ENCODE data around the genes FBXO7 and SYN3.

- RRBS = 3% methylated on average over 29 of the region's 100 CpGs
These were observed at the start of gene FBXO7 for GRCh38 chr22:32474493-32475486. Gene FBXO7 (plus strand): TSS chr22:32474811.

- RRBS = no CpG with 5 or more reads among the region's 5 CpGs
These were observed 83.0 kb downstream of the FBXO7 start for GRCh38 chr22:32557477-32558100.

DNA sequence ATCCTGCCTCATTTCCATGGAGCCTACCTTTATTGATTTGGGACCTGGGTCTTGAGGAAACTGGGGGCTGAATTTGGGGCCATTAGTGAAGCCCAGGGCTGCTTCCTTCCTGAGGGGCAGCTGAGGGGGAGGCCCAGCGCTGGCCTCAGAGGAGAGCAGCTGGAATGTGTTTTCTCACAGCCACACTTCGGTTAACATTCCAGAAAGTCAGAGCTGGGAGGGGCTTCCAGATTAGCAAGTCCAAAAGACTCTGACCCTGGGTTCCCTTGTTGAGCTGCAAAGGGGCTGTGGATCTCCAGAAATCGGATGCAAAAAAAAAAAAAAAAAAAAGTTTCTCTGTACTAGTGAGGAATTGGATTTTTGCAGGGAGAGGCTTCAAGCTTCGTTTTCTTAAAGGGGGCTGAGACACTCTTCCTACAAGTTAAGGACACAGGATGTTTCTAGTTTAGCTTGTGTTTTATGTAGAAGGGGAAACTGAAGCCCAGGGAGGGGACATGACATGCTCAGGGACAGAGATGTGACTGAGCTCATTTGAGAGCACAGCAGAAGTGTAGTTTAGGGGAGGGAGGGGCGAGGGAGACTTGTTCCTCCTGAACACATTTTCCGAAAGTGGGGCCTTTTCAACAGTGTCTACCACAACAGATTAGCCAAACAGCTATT lies 147.9 kb downstream of the FBXO7 start:
- RRBS = no CpG with 5 or more reads among the region's 6 CpGs

- RRBS = no CpG with 5 or more reads among the region's 2 CpGs
These were observed 121.3 kb upstream of the TIMP3 start for GRCh38 chr22:32680113-32680636.

GRCh38 chr22:32796777-32797302 lies 4.7 kb upstream of the TIMP3 start:
- RRBS = no CpG with 5 or more reads among the region's 15 CpGs

- RRBS = no CpG with 5 or more reads among the region's 8 CpGs
These were observed 987 bp downstream of the TIMP3 start for GRCh38 chr22:32802509-32802875.

DNA sequence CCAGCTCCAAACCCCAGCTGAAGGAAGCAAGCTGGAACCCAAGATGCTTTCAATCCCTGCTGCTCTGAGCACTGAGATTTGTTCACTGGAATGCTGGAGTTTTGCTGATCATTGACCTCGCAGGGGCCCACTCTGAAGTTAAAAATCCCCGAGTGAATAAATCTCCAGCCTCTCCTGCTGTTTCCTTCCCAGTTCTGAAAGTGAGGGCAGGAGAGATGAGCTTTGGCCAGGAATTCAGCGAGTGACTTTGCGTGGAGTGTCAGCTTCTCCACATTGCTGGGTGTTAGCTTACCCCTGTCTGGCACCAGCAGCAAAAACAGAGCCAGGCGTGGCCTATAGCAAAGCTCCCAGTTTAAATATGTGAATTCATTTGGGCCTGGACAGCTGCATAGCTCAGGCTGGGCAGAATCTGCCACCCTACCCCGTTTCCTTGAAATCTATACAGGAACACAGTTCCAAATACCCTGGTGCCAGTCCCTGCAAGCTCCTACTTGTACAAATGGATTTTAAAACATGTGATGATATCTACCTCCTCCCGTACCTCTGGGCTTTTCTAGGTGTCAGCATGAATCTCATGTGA lies 25.5 kb downstream of the TIMP3 start:
- RRBS = no CpG with 5 or more reads among the region's 7 CpGs

DNA sequence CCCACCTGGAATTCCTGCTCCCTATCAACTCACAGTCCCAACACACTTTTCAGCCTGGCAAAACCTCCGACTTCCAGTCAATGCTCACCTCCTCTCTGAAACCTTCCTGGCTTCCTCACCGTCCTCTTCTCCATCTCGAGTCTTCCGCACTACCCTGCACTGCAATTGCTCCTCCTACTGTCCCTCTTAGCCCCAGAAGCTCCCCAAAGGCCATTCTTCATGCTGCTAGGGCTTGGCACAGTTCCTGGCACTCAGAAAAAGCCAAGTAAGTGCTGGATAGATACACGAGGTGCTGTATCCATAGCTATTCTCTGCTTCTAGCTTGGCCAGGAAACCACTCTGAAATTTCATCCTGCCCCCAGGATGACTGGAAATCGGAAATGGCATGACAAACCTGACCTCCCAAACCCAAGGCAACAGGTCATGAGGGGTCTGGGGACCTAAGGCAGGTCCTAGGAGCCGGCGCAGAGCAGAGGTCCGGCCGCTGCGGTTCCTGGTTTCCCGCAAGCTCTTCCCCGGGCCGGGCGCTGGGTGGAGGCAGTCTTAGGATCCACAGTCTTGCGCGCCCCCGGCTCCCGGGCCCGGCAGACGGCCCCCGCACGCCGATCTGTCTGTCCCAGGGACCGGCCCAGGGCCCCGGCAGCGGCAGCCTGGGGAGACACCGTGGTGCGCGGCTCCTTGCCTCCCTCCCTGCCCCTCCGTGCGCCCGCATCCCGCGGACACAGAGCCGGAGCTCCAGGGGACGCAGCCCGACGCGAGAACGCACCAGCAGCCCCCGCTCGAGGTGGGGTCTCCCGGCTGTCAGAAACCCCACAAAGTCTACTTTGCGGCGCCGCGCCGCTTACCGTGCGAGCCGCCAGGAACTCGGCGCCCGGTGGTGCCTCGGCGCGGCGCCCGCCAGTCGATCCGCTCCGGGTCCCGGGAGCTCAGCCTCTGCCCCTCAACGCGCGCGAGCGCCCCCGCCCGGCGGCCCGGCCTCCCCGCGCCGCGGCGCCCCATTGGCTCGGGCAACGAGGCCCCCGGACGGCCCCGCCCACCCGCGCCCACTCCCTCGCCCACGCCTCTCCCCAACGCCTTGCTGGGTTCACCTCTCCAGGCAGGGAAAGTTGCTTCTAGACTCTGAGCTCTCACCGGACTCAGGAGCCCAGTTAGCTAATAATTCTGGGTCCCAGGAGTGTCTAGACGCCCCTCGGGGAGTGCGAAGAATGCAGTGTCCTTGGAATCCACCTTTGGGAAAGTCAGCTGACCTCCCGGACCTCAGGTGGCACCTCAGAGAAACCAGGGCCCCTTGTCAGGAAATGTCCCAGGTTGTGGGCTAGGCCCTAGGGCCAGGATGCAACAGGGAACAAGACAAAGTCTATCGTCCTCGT lies at the start of gene SYN3:
SYN3 (minus strand) TSS at position 935 of the 1,370 bp plus-strand sequence.
- RRBS = 18% methylated on average over 67 of the region's 95 CpGs

- RRBS = 89% methylated on average over 5 of the region's 20 CpGs
These were observed 218.7 kb upstream of the SYN3 start for GRCh38 chr22:33276767-33277381.

DNA sequence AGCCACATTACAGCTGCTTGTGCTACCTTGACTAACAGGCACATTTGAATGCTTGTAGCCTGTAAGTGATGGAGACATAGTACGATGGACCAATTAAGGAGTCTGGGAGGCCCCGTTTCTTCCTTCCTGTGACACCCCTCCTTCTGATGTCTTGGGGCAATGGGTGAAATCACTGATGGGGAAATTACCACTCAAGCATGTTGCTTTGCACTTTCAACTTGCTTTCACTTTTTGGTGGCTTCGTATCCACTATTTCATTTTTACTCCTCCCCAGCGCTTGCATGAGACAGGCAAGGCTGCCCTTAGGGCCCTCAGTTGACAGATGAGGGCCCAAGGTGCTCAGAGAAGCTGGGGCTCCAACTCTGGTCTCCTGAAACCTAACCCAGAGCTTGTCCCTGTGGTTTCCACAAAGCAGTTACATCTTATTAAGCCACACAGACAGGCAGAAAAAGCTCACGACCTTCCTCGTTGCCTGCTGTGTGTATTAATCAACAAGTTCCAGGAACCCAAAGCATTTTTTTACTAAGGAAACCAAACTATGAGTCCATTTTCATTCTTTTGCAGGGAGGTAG lies 267.5 kb upstream of the SYN3 start:
- RRBS = no CpG with 5 or more reads among the region's 6 CpGs

DNA sequence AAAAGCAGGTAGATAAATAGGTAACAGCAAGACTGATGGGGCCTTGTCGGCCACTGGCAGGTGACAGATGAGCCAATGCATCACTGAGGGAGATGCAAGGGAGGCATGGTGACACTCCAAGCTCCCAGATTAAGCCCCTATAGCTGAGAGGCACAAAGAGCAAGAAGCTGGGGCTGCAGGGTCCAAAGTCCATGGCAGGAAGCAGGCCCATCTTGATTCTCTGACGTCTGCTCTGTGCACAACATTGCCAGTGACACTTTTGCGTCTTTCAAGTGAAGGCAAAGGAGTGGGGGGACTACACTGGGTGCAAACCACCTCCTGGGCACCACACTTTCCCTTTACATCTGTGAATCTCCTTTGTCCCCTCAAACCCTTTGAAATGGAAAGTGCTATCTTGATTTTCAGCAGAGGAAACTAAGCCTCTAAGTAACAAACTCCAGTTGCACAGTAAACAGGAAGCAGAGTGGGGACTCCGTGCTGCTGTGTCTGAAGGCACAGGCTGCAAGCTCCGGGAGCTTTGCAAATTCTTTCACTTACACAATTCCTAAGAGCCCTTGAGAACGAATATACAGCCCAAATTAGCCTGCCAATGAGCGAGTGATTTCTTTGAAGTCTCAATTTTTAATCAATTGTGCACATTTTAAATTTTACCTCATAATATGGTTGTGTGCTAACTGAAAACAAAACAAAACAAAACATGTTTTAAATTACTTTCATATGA lies 428.0 kb downstream of the LARGE1 start:
- RRBS = no CpG with 5 or more reads among the region's 7 CpGs

GRCh38 chr22:33724633-33725106 lies 195.6 kb downstream of the LARGE1 start:
- RRBS = no CpG with 5 or more reads among the region's 4 CpGs

- RRBS = no CpG with 5 or more reads among the region's 11 CpGs
These were observed 176.8 kb downstream of the LARGE1 start for GRCh38 chr22:33743269-33744178.

- RRBS = no CpG with 5 or more reads among the region's 9 CpGs
These were observed 96.7 kb downstream of the LARGE1 start for GRCh38 chr22:33823430-33824128.

DNA sequence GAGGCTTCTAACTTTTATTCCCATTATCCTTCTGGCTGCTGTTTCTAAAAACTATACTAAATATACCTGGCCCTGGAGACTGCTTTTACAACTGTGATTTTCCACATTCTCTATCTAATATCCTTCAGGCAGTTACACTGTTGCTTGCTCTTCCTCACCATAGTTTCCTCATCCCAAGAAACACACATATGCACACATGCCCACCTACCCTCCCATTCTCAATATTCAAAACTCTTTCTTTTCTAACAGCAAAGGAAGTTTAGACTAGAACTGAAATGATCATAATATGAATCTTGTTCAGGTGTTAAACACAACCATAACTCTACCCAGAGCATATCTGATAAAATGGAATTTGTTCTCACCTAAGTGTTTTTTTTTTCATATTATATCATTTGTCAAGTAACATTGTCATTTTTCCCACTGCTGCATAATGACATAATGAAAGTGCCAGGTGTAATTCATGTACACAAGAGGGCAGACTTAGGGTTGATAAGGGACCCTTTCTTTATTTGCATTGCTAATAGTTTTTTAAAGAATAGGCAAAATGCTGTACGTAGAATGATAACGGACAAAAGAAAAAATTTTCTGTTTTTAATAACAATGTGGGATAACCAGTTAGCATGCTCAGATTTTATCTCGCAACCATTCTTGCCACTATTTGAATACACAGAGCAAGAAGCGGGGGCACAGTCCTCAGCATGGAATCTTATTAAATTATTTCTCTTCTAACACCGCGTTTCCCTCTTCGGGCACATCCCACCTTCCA lies 5.0 kb downstream of the LARGE1 start:
- RRBS = no CpG with 5 or more reads among the region's 7 CpGs

GRCh38 chr22:35020936-35021663 lies 44.9 kb upstream of the ISX start:
- RRBS = no CpG with 5 or more reads among the region's 14 CpGs

GRCh38 chr22:35267870-35268270 lies 10.6 kb downstream of the HMGXB4 start:
- RRBS = no CpG with 5 or more reads among the region's 5 CpGs

DNA sequence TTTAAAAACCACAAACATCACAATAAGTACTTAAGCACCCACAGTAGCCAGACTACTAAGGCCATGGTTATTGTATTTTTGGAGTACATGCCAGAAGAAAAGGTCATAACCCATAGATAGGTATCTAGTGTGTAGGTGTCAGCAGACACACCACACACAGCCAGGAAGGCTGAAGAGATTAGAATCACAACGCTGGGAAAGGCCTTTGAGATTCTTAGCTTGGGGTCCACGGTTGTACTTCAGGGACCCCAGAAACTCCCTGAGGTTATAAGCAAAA lies 966 bp upstream of the TOM1 start:
- RRBS = no CpG with 5 or more reads among the region's 2 CpGs

GRCh38 chr22:35299953-35300363 lies 264 bp downstream of the TOM1 start:
- RRBS = 0% methylated on average over 7 of the region's 20 CpGs

Data from Jurkat, Clone E6-1 (cell line).